ENCODE data around the genes CHRDL1 and RBMXL3.

DNA sequence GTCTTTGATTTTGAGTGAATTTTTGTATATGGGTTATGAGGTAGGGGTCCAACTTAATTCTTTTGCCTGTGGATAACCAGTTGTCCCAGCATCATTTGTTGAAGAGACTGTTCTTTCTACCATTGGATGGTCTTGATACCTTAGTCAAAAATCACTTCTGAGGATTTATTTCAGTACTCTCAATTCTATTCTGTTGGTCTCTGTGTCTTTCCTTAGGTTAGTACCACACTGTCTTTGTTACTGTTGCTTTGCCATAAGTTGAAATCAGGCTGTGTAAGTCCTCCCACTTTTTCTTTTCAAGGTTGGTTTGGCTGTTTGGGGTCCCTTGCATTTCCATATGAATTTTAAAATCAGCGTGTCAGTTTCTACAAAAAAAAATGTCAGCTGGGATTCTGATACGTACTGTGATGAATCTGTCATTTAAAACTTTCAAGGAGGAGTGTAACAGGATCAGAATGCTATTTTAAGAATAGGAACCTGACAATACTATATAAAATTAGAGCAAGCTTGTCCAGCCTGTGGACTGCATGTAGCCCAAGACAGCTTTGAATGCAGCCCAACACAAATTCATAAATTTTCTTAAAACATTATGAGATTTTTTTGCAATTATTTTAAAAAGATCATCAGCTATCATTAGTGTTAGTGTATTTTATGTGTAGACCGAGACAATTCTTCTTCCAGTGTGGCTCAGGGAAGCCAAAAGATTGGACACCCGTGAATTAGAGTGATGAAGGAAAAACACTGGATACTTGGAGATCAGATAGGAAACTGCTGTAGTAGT is 56.4 kb downstream of the TMEM164 start:
- PRO-cap, 2 experiments, result no peak in any of the 2 experiments
- RAMPAGE, long total RNA, 4 experiments, result no peak in any of the 4 experiments

DNA sequence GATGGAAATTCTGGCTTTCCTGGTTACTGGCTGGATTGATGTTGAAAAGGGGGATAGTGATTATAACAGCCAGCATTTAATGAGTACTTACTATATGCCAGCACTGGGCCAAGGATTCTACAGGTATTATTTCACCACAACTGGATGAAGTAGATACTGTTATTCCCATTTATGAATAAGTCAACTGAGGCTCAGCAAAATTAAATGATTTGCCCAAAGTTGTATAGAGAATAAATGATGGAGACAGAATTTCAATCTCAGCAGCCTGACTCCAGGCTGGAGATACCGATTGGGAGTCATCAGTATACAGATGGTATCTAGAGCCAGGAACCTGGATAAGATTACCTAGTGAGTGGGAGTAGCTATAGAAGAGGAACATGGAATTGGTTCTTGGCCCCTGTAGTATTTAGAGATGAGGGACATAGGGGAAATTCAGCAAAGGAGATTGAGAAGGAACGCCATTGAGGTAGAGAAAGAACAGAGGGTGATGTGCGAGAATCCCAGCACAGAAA is 135.3 kb downstream of the TMEM164 start:
- PRO-cap, 2 experiments, result no peak in any of the 2 experiments
- RAMPAGE, long total RNA, 4 experiments, result no peak in any of the 4 experiments

DNA sequence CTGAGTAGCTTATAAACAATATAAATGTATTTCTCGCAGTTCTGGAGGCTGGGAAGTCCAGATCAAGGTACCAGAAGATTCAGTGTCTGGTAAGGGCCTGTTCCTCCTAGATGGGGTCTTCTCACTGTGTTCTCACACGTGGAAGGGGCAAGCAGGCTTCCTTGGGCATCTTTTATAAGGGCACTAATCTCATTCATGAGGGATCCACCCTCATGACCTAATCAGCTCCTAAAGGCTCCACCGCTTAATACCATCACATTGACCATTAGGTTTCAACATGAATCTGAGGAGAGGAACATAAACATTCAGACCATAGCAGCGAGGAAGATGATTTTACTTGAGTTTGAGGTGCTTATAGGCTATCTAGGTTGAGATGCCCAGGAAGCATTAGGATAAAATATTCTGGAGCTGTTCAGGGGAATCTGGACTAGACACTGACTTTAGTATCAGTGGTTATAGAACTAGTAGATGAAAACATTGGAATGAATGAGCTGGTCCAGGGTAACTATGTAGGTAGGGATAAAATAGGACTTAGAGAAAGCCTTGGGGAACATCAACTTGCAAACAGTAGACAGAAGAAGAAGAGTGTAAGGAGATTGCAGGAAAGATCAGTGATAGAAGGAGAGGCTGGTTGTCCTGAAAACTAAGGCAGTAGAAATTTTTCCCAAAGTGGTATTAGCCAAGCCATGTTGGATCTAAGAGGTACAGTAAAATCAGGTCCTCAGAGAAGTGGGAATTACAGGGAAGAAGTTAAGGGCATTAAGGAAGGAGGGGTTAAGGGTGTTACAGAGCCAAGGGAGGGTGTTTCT is 153.9 kb downstream of the TMEM164 start:
- PRO-cap, 2 experiments, result no peak in any of the 2 experiments
- RAMPAGE, long total RNA, 4 experiments, result start-site peak on the plus strand in 1 of 4 experiments, centred at position 560 of the sequence, 9 reads per replicate

DNA sequence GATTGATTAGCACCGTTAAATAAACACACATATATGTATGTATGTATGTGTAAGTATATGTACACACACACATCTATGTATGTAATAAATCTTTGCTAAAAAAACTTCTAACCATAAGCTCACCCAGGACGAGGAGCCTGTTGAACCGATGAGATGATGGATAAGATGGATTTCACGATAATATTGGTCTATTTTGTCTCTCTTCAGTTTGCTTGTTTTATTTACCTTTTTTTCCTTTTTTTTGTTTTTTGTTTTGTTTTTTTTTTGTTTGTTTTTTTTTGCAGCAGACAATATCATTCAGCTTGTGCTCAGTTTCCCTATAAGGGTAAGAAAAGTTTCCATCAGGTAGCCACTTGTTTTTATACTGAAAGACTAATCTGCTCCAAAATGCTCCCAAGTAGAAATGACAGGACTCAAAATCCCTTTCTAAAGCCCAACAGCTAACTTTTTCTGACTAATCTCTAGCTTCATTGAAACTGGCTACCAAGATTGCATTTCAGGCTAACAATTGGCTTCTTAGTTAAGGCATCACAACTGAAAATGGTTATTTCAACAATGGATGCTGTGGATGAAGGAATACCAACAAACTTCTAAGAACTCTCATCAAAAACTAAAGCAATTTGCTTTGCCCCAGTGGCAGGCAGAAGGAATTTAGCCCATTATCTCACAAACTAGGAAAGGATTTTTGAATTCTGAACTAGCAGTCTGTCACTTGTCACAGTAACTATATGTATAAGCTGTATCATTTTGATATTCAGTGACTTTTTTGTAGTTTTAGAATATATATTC is 121.5 kb downstream of the AMMECR1 start:
- PRO-cap, 2 experiments, result no peak in any of the 2 experiments
- RAMPAGE, long total RNA, 4 experiments, result no peak in any of the 4 experiments

DNA sequence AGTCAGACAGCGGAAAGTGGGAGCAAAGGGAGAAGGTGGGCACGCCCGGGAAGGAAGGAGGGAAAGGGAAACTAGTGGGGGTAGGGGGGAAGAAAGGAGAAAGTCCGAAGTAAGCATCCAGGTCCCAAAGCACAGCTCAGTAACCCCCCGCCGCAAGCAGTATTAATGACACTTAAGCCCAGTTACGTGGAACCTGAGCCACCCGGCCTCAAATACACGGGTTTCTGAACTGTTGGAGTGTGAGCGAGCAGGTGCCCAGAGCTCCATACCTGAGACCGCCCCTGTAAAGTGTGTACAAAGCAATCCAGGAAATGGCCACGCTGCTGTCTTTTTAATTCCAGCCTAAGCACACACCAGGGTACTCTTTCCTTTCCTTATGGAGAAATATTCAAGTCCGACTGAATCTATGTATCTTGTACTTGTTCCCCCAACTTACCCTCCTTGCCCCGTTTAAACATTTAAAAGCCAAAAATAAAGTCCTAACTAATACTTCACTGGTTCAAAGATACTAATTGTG is 587 bp upstream of the AMMECR1 start:
- PRO-cap, 2 experiments, result no peak in any of the 2 experiments
- RAMPAGE, long total RNA, 4 experiments, result no peak in any of the 4 experiments

DNA sequence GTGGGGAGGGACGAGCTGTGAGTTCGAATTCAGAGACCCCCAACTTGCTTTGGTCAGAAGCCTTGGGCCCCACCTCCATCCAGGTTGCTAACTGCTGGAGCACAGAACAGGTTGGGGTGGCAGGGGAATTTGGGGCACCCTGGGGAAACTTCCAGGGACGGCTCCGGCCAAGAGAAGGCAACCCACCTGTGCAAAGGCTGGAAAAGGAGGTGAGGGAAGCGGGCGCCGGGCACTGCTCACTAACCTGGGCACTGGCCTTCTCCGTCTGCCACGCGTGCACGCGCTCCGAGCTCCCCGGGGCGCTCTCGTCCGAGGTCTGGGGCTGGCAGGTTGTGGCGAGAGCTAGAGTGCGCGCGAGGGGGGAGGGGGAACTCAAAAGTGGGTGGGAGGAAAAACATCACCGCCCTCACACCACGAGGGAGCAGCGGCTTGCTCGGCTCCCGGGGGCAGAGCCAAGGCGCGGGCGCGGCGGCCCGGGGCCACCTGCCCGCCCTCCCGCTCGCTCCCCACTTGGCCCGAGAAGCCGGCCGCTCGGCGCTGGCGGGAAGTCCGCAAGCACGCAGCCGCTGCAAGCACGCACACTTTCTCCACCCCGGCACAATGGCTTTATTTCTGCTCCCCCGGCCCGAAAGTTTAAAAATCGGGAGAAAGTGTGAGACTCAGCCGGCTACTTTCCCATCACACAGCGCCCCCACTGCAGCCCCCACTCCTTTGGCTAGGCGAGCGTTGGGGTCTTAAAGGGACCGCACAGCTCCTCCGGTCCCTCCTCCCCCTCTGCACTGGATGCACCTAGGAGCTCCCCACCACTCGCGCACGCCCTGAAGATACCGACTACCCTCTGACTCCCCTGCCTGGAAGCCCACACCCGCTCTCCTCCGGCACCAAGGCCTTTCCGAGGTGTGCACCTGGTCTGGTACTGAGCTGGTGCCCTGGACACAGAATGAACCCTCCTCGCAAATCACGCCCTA is at the start of gene CHRDL1:
Gene CHRDL1, minus strand, starts transcription at position 318 of the 968 bp plus-strand sequence.
- PRO-cap, 2 experiments, result peak in 1 of 2 experiments; most common plus-strand start position 449 of the sequence (in 1); most common minus-strand start position 318 of the sequence (in 1)
- RAMPAGE, long total RNA, 4 experiments, result start-site peak on the minus strand in 4 of 4 experiments, centred at positions 308 to 335 of the sequence, 90 to 553 reads per replicate

- PRO-cap, 2 experiments, result no peak in any of the 2 experiments
- RAMPAGE, long total RNA, 4 experiments, result no peak in any of the 4 experiments
Measured at GRCh38 chrX:111097597-111098320, 1.8 kb downstream of the PAK3 start.

- PRO-cap, 2 experiments, result no peak in any of the 2 experiments
- RAMPAGE, long total RNA, 4 experiments, result no peak in any of the 4 experiments
Measured at GRCh38 chrX:111689950-111690772, 9.2 kb downstream of the ALG13 start.

DNA sequence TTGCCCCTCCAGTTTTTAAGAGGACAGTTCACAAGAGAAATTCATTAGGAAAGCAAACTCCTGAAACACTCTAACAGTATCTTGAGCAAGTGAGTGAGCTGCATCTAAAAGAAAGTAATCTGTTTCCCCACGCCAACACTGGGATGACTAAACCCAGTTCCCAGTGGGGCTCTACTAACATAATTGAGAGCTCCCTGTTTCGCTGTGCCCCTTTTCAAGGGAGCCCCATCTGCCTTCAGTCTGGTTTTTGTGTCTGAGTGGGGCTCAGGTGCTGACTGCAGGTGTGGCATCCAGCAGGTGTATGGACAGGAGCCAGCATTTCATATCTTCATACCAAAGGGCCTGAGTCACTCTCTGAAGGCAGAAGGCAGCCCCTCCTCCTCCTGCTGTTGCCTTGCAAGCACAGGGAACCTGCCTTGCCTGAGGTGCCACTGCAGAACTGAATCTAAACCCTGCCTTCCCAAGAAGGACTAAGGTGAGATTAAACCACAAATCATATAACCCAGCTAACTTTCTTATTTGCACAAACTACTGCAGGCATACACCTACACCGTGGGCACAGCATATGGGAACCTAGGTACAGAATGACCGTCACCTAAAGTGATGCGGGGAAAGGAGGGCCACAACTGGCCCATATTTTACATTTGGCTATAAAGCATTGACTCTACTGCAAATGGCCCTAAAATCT is 7.9 kb downstream of the AMOT start:
- PRO-cap, 2 experiments, result no peak in any of the 2 experiments
- RAMPAGE, long total RNA, 4 experiments, result no peak in any of the 4 experiments

- PRO-cap, 2 experiments, result no peak in any of the 2 experiments
- RAMPAGE, long total RNA, 4 experiments, result no peak in any of the 4 experiments
Measured at GRCh38 chrX:113990612-113991098, 593.2 kb upstream of the HTR2C start.

DNA sequence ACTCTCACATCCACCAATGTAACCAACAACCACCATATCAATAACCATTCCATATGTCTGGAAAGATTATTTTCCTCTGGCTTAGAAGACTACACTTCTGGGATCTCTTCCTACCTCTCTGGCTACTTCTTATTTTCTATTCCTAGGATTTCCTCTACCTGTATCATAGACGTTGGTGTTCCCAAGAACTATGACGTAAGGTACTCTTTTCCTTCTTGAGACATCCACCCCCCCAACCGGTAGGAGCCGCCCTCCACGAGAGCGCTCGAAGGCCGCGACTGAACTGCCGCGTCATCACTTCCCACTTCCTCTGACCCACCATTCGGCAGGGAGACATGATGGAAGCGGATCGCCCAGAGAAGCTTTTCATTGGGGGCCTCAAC is at the start of gene RBMXL3:
Gene RBMXL3, plus strand, starts transcription at position 304 of the 383 bp plus-strand sequence.
- PRO-cap, 2 experiments, result no peak in any of the 2 experiments
- RAMPAGE, long total RNA, 4 experiments, result no peak in any of the 4 experiments

- PRO-cap, 2 experiments, result peak in 1 of 2 experiments; most common plus-strand start chrX:115460772 (in 1)
- RAMPAGE, long total RNA, 4 experiments, result no peak in any of the 4 experiments
Measured at GRCh38 chrX:115460507-115460944, 100.4 kb upstream of the PLS3 start.

GRCh38 chrX:115472056-115472622 is 88.8 kb upstream of the PLS3 start:
- PRO-cap, 2 experiments, result no peak in any of the 2 experiments
- RAMPAGE, long total RNA, 4 experiments, result no peak in any of the 4 experiments

- PRO-cap, 2 experiments, result no peak in any of the 2 experiments
- RAMPAGE, long total RNA, 4 experiments, result no peak in any of the 4 experiments
Measured at GRCh38 chrX:115559282-115560150, 1.5 kb upstream of the PLS3 start.

- PRO-cap, 2 experiments, result no peak in any of the 2 experiments
- RAMPAGE, long total RNA, 4 experiments, result start-site peak on the plus strand in 2 of 4 experiments, at chrX:115582848-115582985 at its widest, 7 to 8 reads per replicate
Measured at GRCh38 chrX:115582356-115583383, 21.7 kb downstream of the PLS3 start.

GRCh38 chrX:115723421-115723778 is 162.4 kb downstream of the PLS3 start:
- PRO-cap, 2 experiments, result no peak in any of the 2 experiments
- RAMPAGE, long total RNA, 4 experiments, result no peak in any of the 4 experiments

DNA sequence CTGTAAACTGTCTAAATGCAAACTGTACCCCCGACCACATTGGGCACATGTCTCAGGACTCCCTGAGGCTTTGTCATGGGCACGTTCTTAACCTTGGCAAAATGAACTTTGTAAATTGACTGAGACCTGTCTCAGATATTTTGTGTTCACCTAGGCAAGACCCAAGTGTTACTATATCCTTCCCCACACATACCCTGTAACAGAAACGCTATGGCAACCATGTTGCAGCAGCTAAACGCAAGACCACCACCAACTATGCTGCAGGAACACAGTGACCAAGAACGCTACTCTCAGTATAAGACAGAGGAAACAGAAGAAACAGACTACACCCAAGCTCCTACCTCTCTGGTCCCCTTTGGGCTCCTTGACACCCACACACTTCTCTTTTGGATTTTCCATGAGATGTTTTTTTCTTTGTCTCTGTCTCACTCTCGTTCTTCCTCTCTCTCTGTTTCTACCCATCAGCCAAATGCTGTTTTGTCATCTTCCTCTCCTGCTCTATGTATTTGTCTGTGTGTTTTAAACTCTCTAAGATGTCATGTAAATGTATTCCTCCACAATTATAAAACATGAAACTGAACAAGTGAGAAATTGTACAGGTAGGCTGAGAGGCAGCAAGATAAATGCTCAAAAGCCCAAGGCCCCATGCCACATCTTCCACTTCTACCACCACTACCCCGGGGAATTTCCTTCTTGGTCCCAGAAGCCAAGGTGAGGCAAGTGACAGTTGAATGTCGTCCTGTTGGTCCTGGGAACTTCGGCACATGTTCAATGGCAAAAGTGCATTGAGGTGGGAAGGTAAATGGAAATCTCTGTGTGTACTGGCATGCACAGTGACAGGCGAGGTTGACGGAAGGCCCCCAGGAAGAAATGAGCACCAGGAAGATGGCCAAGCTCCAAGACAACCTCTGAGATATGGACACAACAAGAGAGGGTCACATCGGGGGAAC is 273.1 kb upstream of the AGTR2 start:
- PRO-cap, 2 experiments, result no peak in any of the 2 experiments
- RAMPAGE, long total RNA, 4 experiments, result start-site peak on the minus strand in 2 of 4 experiments, centred at positions 491 to 530 of the sequence, 19 to 24 reads per replicate

DNA sequence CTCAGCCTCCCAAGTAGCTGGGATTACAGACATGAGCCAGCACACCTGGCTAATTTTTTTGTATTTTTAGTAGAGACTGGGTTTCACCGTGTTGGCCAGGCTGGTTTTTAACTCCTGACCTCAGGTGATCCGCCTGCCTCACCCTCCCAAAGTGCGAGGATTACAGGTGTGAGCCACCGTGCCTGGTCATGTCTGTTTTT is 817.5 kb downstream of the KLHL13 start:
- PRO-cap, 2 experiments, result no peak in any of the 2 experiments
- RAMPAGE, long total RNA, 4 experiments, result no peak in any of the 4 experiments

DNA sequence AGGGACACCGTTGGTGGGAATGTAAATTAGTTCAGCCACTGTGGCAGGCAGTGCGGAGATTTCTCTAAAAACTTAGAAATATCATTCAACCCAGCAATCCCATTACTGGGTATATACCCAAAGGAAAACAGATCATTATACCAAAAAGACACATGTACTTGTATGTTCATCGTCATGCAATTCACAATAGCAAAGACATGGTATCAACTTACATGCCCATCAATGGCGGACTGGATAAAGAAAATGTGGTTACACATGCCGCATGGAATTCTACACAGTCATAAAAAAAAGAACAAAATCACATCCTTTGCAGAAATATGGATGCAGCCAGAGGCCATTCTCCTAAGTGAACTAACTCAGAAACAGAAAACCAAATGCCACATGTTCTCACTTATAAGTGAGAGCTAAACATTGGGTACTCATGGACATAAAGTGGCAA is 68.1 kb upstream of the KLHL13 start:
- PRO-cap, 2 experiments, result no peak in any of the 2 experiments
- RAMPAGE, long total RNA, 4 experiments, result no peak in any of the 4 experiments

- PRO-cap, 2 experiments, result no peak in any of the 2 experiments
- RAMPAGE, long total RNA, 4 experiments, result no peak in any of the 4 experiments
Measured at GRCh38 chrX:118496769-118497199, 1.2 kb downstream of the DOCK11 start.

Measured in upper lobe of left lung (tissue), 5 donors.